Thoracic aorta (tissue), 1 donor: ENCODE results near the genes ACBD7, C1QL3 and TRDMT1.

GRCh38 chr10:14521724-14522086 lies 191.0 kb upstream of the FRMD4A start:
- RAMPAGE, long total RNA: no peak

GRCh38 chr10:14540544-14541137 lies 209.9 kb upstream of the FRMD4A start:
- RAMPAGE, long total RNA: no peak

- RAMPAGE, long total RNA: no peak
Observed at GRCh38 chr10:14555551-14556637, 218.8 kb downstream of the FAM107B start.

GRCh38 chr10:14571732-14572721 lies 202.7 kb downstream of the FAM107B start:
- RAMPAGE, long total RNA: no peak

- RAMPAGE, long total RNA: no peak
Observed at GRCh38 chr10:14588436-14589002, 186.2 kb downstream of the FAM107B start.

GRCh38 chr10:15088173-15089125 lies at the start of gene ACBD7:
Gene ACBD7, minus strand, starts transcription at chr10:15088776.
- RAMPAGE, long total RNA: no peak

- RAMPAGE, long total RNA: no peak
Observed at GRCh38 chr10:15313784-15314261, 57.3 kb downstream of the FAM171A1 start.

GRCh38 chr10:15395843-15396337 lies 24.8 kb upstream of the FAM171A1 start:
- RAMPAGE, long total RNA: no peak

GRCh38 chr10:15439151-15440123 lies 68.3 kb upstream of the FAM171A1 start:
- RAMPAGE, long total RNA: no peak

DNA sequence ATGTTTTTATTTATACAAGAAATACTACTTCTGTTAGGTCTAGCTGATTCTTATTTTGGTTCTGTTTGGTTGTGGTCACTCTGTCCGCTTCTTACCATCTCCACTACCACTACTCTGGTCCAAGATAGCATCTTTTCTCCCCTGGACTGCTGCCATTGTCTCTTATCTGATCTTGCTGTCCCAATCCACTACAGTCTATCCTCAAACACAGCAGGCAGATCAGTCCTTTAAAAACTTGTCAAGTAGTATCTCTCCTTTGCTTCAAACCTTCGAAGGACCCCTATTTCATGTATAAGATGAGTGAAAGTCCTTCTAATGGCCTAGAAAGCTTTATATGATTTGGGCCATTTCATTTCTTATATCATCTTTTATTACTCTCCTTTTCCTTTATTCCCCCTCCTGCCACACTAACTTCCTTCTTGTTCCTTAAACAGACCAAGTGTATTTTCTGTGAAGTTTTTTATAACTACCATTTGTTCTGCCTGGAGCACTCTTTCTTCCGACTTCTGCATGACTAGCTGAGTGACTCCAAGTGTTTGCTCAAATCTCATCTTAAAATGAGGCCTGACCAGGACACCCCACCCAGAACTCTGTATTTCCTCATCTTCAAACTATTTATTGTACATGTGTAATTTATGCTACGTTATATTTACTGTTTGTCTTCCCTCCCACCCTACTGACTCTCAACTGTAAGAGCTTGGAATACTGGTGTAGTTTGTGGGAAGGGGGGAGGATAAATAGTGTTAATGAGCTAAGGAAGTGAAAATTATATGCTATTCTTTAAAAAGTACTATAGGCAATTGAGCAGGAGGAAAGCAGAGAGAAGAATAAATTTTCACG lies 3.3 kb downstream of the MINDY3 start:
- RAMPAGE, long total RNA: no peak

GRCh38 chr10:16520849-16522127 lies at the start of gene C1QL3:
Gene C1QL3, minus strand, starts transcription at chr10:16521879.
- RAMPAGE, long total RNA: no peak

DNA sequence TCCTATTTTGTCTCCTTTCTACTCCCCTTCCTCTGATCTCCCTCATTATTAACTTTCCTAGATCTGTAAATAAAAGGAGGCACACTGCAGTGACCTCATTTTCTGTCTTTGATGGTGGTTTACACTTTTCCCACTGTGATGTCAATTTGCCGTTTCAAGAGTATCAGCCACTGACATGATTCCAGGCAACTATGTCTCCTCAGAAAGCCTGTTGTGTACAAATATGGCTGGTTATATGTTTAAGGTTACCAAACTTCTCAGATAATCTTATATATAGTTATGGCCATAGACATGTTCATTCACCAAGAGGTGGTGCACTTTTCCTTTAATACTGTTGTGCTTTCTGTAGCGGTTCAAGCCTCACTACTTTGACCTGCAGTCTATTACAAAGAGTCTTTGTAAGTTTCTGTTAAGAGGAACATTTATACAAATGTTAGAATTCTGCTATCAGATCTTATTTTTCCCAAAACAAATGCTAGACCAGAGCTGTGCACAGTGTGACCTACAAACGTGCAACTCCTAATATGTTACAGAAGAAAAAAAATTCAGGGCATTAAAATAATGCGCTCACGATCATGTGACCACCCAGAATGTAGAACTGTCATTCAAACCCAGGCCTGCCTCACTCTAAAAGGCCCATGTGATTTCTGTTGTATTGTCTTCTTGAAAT lies 147.1 kb upstream of the C1QL3 start:
- RAMPAGE, long total RNA: no peak

- RAMPAGE, long total RNA: start-site peak on the minus strand at chr10:17201637-17201645, 49 reads
Observed at GRCh38 chr10:17200823-17201867, at the start of gene TRDMT1. Gene TRDMT1, minus strand, starts transcription at chr10:17201672.

DNA sequence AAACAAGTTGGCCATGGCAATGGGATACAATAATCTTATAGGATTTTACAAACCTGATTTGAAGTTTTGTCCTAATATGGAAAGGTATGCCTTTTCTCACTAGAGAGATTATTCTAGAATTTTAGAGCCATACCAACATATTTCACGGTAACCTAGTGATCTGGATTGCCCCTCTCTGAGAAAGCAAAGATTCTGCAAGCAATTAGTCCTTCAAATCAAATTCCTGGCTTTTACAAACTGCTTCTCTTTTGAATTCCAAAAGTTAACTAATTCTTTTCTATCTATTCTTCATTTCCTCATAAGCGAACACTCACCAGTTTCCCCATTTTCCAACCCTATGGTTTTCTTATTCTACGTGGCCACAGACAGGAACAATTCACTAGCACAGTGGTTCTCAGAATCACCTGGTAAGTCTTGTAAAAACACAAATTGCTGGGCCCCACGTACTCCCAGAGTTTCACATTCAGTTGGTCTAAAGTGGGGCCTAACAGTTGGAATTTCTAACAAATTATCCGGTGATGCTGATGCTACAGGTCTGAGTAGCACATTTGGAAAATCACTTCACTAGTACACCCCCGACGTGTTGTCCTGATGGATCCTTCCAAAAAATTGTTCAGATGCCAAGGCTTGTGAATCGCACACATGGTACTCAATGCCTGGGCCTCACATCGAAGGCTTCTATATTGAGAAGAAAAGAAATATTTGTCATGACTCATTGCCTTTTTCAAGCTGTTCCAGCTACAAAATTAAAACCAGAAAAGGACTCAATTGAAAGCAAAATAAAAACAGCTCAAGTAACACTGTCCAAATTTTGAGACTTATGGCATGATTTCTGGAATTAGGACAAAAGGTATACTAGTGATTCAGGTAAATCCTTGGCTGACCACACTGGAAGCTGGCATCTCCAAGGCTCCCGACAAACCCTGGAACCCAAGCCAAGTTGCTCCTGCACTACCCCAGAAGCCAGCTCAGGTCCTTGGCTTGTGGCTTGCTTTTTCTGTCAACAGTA lies 13.1 kb upstream of the VIM start:
- RAMPAGE, long total RNA: no peak

DNA sequence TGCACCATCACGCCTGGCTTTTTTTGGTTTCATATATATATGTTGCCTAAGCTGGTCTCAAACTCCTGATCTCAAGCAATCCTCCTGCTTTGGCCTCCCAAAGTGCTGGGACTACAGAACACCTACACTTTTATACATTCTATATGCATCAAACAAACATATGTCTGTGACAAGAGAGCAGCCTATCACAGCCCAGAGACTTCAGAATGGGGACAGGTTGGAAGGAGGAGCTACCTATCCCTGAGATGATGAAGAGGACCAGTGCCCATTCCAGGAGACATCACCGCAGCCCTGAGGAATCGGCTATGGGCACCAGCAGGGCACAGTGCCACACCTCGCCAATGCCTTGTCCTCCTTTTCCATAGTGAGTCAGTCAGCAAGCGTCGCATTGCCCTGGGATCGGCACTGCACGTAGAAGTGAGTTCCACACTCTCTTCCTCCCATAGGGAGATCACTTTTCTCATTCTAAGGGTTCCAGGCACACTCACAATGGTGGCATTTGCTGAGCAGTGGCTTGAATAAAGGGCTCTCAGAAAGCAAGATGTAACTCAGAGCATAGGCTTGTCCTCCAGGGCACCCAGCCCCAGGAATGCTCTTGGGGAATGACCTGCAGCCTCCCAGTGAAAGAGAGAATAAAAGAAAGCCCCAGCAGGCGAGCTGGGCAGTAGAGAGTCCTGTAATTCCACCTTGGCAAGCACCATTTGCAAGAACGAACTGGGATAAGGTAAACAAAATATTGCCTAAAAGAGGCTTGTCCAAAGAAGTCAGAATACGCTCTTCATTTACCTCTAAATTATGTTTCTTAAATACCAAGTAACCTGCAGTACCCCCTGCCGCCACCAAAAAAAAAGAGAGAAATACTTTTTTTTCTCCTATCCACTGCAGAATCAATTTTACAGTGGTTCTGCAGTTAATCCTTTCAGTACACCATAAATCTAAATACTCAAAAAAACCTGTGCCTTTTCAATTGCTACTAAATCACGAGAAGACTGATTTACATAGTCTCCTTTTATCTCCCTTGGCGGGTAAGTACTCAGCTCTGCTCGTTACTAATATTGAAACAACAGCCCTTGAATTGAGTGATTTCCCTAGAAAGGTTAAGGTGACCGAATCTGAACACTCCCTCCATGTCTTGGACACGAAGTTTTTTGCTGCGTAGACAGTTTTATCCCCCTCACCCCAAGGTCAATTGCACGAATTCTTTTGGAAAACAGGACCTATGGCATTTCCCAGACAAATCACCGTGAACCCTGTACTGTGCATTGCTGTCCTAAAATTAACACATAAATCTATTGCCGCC lies 969 bp upstream of the VIM start:
- RAMPAGE, long total RNA: no peak

DNA sequence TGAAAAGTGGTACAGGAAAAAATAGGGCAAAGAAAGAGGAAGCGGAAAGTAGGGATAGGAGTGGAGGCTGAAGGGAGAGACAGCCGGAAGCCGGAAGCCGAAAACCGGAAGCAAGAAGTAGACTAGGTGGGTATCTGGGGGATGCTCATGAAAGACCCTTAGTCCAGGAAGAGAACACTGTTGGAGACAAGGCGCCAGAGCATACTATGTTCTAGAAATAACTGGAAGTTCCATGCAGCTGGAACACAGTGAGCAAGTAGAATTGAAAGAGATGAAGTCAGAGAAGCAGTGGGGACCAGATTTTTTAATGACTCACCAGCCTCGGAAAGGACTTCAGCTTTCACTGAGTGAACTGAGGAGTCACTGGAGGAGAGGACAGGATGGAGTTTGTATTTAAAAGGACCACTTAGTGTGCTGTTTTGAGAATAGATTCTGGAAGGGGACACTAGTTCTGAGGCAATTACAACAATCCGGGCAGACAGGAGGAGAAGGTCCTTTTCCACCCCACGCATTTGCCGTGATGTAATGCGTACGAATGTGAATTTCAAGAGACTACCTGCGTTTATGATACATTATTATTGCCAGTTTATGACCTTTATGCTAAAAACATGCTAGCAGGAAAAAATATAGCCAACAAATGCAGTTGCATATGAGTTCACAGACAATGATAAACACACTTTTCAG lies 22.3 kb downstream of the ST8SIA6 start:
- RAMPAGE, long total RNA: no peak

- RAMPAGE, long total RNA: no peak
Observed at GRCh38 chr10:17586845-17587259, 30.3 kb downstream of the HACD1 start.

- RAMPAGE, long total RNA: no peak
Observed at GRCh38 chr10:17752908-17753411, 959 bp downstream of the TMEM236 start.

- RAMPAGE, long total RNA: no peak
Observed at GRCh38 chr10:17859680-17860230, 50.6 kb downstream of the MRC1 start.

- RAMPAGE, long total RNA: no peak
Observed at GRCh38 chr10:17891373-17892040, 60.2 kb upstream of the SLC39A12 start.